Adrenal gland (tissue), 7 donors: ENCODE measurements around a stretch of chr11.

- PRO-cap, 3 experiments = no peak in any of the 3 experiments
- RAMPAGE, long total RNA, 4 experiments = no peak in any of the 4 experiments
- RRBS = 95% methylated on average over 5 of the region's 26 CpGs
These were observed 29.3 kb downstream of the CPT1A start for GRCh38 chr11:68812320-68812939.

- PRO-cap, 3 experiments = peak in 1 of 3 experiments; most common plus-strand start chr11:68840162 (in 1)
- RAMPAGE, long total RNA, 4 experiments = no peak in any of the 4 experiments
- RRBS = 11% methylated on average over 1 of the region's 14 CpGs
These were observed 1.7 kb downstream of the CPT1A start for GRCh38 chr11:68839928-68840518.

DNA sequence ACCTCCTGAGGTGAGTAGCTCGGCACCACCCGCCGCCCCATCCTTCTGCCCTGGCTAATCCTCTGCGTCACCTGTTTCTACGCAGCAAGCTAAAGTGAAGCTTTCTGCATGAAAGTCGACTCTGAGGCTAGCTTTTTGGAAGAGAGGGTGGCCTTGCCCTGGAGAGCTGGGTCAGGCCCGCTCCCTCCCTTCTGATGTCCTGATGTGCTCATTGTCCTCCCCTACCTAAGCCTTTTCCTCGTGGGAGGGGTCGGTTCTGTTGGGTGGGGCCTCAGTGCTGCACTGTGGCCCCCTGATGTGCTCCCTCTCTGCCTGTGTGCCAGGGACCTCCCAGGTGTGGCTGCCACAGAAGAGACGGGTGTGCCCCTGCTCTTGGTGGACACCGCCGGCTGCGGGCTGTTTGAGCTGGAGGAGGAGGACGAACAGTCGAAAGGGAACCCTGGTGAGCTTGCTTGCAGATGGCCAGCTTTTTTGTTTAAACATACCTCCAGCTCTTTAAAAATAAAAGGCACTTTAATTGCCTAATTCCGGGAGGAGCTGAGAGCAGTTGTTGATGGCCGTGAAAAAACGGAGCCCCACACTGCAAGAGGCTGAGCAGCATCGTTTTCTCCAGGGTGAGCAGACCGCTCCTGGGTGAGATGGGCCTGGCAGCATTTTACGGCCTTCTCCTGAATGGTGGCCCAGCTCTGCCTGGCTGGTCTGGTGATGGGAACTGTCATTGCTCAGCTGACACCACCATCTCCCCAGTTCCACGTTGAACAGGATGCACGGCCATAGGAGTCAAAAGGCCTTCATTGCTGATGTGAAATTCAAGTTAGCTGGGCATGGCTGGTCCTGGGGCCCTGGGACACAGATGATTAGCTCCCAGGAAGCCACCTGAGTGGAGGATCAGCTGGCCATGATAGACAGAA is 30.0 kb downstream of the IGHMBP2 start:
- PRO-cap, 3 experiments = no peak in any of the 3 experiments
- RAMPAGE, long total RNA, 4 experiments = no peak in any of the 4 experiments
- RRBS = no CpG with 5 or more reads among the region's 23 CpGs

DNA sequence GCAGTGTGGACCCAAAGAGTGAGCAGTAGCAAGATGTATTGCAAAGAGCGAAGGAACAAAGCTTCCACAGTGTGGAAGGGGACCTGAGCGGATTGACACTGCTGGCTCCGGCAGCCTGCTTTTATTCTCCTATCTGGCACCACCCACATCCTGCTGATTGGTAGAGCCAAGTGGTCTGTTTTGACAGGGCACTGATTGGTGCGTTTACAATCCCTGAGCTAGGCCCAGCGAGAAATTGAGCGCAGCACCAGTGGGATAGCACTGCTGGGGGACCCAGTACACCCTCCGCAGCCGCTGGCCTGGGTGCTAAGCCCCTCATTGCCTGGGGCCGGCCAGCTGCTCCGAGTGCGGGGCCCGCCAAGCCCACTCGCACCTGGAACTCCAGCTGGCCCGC is 6.6 kb downstream of the MRGPRD start:
- PRO-cap, 3 experiments = no peak in any of the 3 experiments
- RAMPAGE, long total RNA, 4 experiments = no peak in any of the 4 experiments
- RRBS = no CpG with 5 or more reads among the region's 14 CpGs

GRCh38 chr11:69011914-69012828 is 875 bp downstream of the MRGPRF start:
- PRO-cap, 3 experiments = no peak in any of the 3 experiments
- RAMPAGE, long total RNA, 4 experiments = no peak in any of the 4 experiments
- RRBS = no CpG with 5 or more reads among the region's 22 CpGs

- PRO-cap, 3 experiments = no peak in any of the 3 experiments
- RAMPAGE, long total RNA, 4 experiments = no peak in any of the 4 experiments
- RRBS = 43% methylated on average over 1 of the region's 8 CpGs
These were observed 4.0 kb upstream of the SMIM38 start for GRCh38 chr11:69151735-69152188.

DNA sequence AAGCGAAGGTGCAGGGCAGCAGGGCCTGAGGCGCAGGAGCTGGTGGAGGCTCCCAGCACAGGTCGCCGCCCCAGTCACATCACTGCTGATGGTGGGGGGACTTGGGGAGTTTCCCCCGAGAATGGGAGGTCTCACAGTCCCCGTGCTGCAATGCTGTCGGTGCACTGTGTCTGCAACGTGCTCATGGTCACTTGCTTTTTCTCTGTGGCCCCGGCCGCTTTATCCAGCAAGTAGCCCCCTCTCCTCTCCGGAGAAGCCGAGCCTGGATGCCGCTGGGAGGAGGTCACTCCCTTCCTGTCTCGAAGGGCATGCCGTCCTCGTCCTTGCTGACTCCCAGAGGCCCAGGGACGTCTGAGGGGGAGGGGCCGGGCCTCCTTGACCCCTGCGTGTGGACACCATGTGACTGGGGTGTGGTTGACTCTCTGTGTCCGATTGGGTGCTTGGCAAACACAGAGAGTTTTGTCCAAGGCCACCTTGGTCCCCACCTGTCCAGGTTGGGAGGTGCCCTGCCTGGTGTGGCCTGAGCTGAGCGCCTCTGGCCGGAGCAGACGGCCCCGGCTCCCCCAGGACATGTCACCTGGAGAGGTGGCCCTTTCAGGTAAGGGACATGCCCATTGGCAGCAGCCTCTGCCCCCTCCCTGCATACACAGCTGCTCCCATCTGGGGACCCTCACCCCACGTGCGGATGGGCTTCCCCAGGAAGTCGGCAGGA is 489 bp upstream of the SMIM38 start:
- PRO-cap, 3 experiments = no peak in any of the 3 experiments
- RAMPAGE, long total RNA, 4 experiments = no peak in any of the 4 experiments
- RRBS = 47% methylated on average over 4 of the region's 27 CpGs

DNA sequence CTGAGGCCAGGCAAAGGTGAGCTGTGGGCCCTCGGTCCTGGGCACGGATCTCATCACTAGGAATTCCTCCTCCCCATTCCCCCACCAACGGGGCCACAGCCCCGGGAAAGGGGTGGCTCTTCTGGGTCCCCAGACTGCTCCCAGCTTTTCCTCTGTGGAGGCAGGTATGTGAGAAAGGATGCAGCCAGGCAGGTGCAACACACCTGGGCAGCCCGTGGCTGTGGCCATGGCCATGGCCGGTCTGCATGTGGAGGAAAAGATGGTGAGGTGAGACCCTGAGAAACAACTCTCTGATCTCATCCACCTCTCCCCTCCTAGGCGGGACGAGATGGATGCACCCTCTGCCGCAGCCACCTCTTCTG is 10.4 kb downstream of the SMIM38 start:
- PRO-cap, 3 experiments = no peak in any of the 3 experiments
- RAMPAGE, long total RNA, 4 experiments = no peak in any of the 4 experiments
- RRBS = no CpG with 5 or more reads among the region's 9 CpGs

- PRO-cap, 3 experiments = no peak in any of the 3 experiments
- RAMPAGE, long total RNA, 4 experiments = no peak in any of the 4 experiments
- RRBS = 4% methylated on average over 3 of the region's 34 CpGs
These were observed 42.0 kb upstream of the MYEOV start for GRCh38 chr11:69251701-69252687.

GRCh38 chr11:69298457-69298988 is 4.6 kb downstream of the MYEOV start:
- PRO-cap, 3 experiments = peak in 3 of 3 experiments; most common plus-strand start chr11:69298808 (in 2); most common minus-strand start chr11:69298572 (in 3)
- RAMPAGE, long total RNA, 4 experiments = no peak in any of the 4 experiments
- RRBS = no CpG with 5 or more reads among the region's 17 CpGs

DNA sequence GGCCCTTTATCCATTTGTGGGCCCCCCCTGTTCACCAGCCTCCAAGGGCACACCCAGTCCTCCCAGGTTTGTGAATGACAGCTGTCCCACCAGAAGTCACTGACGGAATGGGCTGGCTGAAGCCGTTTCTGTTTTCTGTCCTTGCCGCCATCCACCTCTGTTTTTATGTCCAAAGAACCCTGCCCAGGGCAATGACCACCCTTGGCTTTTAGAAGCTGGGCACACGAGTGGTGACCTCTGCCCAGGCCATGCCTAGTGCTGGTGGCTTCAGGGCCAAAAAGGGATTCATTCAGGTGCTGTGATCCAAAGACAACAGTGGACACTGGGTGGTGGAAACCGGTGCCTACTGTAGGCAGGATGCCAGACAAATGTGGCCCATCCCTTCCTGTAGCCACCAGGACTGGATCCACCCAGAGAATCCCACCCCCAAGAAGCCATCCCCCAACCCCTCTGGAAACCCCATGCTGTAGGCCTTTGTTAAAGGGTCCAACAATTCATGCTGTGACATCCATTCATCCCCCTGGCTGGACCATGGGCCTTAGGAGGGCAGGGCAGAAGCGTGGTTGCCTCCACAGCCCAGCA is 102.7 kb downstream of the MYEOV start:
- PRO-cap, 3 experiments = no peak in any of the 3 experiments
- RAMPAGE, long total RNA, 4 experiments = no peak in any of the 4 experiments
- RRBS = no CpG with 5 or more reads among the region's 6 CpGs

- PRO-cap, 3 experiments = no peak in any of the 3 experiments
- RAMPAGE, long total RNA, 4 experiments = no peak in any of the 4 experiments
- RRBS = no CpG with 5 or more reads among the region's 6 CpGs
These were observed 156.9 kb downstream of the MYEOV start for GRCh38 chr11:69450856-69451193.

- PRO-cap, 3 experiments = no peak in any of the 3 experiments
- RAMPAGE, long total RNA, 4 experiments = no peak in any of the 4 experiments
- RRBS = no CpG with 5 or more reads among the region's 1 CpG
These were observed 165.9 kb downstream of the MYEOV start for GRCh38 chr11:69459771-69460260.

- PRO-cap, 3 experiments = no peak in any of the 3 experiments
- RAMPAGE, long total RNA, 4 experiments = no peak in any of the 4 experiments
- RRBS = no CpG with 5 or more reads among the region's 20 CpGs
These were observed 8.5 kb downstream of the CCND1 start for GRCh38 chr11:69649296-69649962.

DNA sequence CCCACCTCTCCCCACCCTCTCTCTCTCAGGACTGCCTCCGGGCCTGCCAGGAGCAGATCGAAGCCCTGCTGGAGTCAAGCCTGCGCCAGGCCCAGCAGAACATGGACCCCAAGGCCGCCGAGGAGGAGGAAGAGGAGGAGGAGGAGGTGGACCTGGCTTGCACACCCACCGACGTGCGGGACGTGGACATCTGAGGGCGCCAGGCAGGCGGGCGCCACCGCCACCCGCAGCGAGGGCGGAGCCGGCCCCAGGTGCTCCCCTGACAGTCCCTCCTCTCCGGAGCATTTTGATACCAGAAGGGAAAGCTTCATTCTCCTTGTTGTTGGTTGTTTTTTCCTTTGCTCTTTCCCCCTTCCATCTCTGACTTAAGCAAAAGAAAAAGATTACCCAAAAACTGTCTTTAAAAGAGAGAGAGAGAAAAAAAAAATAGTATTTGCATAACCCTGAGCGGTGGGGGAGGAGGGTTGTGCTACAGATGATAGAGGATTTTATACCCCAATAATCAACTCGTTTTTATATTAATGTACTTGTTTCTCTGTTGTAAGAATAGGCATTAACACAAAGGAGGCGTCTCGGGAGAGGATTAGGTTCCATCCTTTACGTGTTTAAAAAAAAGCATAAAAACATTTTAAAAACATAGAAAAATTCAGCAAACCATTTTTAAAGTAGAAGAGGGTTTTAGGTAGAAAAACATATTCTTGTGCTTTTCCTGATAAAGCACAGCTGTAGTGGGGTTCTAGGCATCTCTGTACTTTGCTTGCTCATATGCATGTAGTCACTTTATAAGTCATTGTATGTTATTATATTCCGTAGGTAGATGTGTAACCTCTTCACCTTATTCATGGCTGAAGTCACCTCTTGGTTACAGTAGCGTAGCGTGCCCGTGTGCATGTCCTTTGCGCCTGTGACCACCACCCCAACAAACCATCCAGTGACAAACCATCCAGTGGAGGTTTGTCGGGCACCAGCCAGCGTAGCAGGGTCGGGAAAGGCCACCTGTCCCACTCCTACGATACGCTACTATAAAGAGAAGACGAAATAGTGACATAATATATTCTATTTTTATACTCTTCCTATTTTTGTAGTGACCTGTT is 10.5 kb downstream of the CCND1 start:
- PRO-cap, 3 experiments = no peak in any of the 3 experiments
- RAMPAGE, long total RNA, 4 experiments = no peak in any of the 4 experiments
- RRBS = 65% methylated on average over 1 of the region's 34 CpGs

- PRO-cap, 3 experiments = no peak in any of the 3 experiments
- RAMPAGE, long total RNA, 4 experiments = no peak in any of the 4 experiments
- RRBS = no CpG with 5 or more reads among the region's 33 CpGs
These were observed 99.6 kb upstream of the FGF3 start for GRCh38 chr11:69918720-69919243.

GRCh38 chr11:70029225-70029920 is 48.7 kb upstream of the ANO1 start:
- PRO-cap, 3 experiments = no peak in any of the 3 experiments
- RAMPAGE, long total RNA, 4 experiments = no peak in any of the 4 experiments
- RRBS = no CpG with 5 or more reads among the region's 12 CpGs

- PRO-cap, 3 experiments = peak in 1 of 3 experiments; most common minus-strand start chr11:70088881 (in 1)
- RAMPAGE, long total RNA, 4 experiments = no peak in any of the 4 experiments
- RRBS = no CpG with 5 or more reads among the region's 11 CpGs
These were observed 10.6 kb downstream of the ANO1 start for GRCh38 chr11:70088755-70089099.

DNA sequence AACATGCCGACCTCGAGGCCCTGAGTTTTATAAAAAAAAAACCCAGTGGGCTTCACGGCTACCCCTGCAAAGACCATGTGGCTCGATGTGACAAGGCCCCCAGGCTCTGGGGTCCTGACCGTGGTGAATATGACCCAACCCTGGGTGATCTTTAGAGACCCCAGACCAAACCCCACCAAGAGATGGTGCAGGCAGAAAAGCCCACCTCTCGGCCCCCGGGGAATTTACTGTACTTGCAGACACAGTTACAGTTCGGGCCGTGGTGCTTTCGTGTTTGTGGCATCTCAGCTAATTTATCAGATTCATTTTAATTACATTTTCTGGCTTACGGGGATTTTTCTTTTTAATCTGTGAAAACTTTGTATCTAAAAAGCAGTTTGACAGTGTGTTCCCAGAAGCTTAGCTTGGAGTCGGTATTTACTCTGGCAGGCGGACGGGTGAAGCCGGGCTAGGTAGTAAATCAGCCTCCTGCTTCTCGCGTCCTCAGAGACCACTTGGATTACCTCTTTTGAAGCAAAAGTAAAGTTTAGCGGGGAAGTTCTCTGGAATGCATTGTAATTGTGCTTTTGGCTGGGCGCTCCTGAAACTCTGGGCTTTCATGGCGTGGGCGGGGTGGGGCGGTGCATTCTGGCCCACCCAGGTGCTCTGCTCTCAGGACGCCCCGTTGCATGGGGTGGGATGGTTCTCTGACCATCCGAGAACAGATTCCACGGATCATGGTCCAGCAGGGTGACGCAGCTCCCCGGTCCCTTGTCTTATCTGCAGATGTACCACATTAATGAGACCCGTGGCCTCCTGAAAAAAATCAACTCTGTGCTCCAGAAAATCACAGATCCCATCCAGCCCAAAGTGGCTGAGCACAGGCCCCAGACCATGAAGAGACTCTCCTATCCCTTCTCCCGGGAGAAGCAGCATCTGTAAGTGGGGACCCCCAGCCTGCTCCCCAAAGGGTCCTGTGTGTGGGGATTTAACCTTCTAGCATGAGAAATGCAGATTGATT is 25.4 kb downstream of the ANO1 start:
- PRO-cap, 3 experiments = no peak in any of the 3 experiments
- RAMPAGE, long total RNA, 4 experiments = no peak in any of the 4 experiments
- RRBS = no CpG with 5 or more reads among the region's 30 CpGs

DNA sequence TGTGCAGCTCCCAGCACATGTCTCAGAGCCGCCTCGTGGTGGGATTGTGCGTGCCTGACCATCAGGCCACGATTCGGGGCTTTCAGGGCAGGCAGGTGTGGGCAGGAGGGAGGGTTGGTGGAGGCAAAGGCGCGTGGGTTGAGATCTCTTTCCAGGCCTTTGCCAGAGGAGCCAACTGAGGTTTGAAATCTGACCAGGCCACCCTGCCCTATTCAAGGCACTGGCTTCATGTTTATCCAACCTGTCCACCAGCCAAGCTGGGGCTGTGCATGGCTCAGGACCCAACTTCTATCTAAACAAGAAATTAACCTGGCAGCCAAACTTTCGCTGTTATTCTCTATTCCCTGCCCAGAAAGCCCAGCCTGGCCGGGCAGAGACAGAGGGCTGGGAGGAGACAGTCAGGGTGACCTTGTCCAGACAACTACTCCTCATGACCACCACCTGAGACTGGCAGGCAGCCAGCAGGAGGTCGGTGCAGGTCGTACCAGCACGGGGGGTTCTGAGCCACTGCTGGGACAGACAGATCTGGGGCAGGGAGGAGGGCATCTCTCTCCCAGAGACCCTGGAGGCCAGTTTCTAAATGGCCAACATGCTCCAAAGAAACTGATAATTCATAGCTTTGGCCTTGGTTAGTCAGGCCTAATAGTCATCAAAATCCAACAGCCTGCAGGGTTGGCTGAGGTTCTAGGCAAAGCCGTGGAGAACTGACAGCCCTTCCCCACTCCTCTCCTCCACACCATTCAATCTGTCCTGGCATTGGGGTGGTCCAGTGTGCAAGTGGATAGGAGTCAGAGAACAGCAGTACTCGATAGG is 28.2 kb downstream of the ANO1 start:
- PRO-cap, 3 experiments = no peak in any of the 3 experiments
- RAMPAGE, long total RNA, 4 experiments = no peak in any of the 4 experiments
- RRBS = no CpG with 5 or more reads among the region's 14 CpGs